Measurements from ENCODE around the genes LARS2 and LIMD1.

DNA sequence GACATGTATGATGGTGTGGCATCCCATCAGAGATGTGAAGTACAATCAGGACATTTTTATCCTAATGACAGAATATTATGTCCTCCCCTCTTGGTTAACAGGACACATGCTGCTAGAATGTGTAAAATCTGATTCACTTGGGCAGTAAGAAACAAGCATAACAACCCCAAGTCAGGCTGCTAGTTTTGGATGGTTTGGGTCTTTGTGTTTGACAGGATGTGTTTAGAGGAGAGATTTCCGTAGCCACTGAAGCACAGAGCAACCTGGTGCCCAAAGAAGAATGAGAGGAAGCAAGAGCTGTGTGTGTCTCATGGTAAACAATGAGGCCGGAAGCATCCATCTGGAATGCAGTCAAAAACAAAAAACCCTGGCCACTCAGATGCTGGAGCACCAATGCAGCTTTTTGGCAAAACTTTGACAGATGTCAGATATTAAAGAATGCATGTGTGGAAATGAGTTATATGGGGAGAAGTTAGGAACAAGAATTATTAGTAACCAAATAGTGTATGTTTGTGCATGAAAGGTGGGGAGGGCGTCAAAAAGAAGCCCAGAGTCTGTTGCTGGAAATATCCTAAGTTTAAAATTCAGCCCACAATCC, 39.4 kb upstream of the SNRK start:
- PRO-cap: no peak
- RRBS, 2 experiments: no CpG with 5 or more reads among the region's 3 CpGs

GRCh38 chr3:43392576-43393450, 106.5 kb downstream of the SNRK start:
- PRO-cap: no peak
- RRBS, 2 experiments: no CpG with 5 or more reads among the region's 7 CpGs

DNA sequence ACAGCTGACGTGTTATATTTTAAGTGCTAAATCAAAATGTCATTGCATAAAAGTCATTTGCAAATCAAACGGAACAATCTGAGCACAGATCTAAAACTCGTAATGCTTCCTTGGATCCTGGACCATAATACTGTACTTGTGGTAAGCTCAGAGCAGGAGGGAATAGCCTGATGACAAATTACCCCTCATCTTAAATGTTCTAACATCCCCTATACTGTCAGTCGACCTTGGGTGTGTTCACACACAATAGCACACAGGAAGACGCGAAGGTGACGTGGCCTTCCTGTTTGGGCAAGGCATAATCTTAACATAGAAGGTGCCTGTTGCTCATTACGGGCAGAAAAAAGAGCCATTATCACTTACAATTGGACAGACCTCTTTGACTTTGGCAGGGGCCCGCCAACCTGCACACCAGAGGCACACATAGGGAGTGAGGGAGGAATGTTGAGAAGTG, 144.3 kb downstream of the ANO10 start:
- PRO-cap: no peak
- RRBS, 2 experiments: no CpG with 5 or more reads among the region's 9 CpGs

DNA sequence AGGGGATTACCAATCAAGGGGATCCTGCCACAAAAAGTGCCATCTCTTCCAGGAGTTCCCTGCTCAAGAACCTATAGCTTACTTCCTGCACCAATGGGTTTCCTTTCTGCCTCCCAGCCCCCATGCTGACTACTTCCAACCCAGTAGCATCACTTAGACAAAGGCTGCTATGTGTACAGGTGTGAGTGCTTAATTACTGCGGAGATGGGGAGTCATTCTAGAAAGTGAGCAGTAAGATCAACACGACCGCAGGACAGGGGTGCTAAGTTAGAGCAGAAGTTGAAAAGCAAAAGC, 49.3 kb downstream of the ANO10 start:
- PRO-cap: no peak
- RRBS, 2 experiments: no CpG with 5 or more reads among the region's 3 CpGs

GRCh38 chr3:43644240-43644680, 22.4 kb upstream of the ANO10 start:
- PRO-cap: no peak
- RRBS, 2 experiments: no CpG with 5 or more reads among the region's 1 CpG

DNA sequence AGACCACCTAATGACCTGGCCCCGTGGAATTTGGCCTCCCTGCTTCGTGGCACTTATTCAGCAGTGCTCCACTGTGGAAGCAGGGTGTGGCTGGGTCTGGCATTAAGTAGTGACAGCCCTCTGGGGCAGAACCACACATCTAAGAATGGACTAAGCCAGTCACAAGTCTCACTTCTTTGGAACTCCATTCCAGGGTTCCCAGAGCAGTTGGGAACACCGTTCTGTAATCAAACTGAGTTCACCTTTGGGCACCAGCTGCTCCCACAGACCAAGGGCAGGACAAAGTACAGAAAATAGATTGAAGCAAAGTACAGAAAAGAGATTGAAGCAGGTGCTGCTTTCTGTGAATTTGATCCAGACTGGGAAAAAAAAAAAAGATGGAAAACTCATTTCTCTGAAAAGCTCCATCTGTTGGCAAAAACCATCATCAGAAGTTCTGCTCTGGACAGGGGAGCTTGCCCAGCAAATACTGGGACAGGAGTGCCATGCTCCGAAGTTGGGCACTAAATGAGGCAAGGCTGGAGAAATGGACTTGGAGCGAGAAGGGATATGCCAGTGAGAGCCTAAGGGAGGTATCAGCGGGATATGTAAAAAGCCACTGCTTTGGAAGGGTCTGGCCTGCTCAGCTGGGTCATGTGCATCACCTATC, 46.5 kb downstream of the ABHD5 start:
- PRO-cap: no peak
- RRBS, 2 experiments: no CpG with 5 or more reads among the region's 6 CpGs

GRCh38 chr3:43872780-43873391, 182.1 kb downstream of the ABHD5 start:
- PRO-cap: no peak
- RRBS, 2 experiments: no CpG with 5 or more reads among the region's 7 CpGs

GRCh38 chr3:43883908-43884432, 193.2 kb downstream of the ABHD5 start:
- PRO-cap: no peak
- RRBS, 2 experiments: no CpG with 5 or more reads among the region's 4 CpGs

DNA sequence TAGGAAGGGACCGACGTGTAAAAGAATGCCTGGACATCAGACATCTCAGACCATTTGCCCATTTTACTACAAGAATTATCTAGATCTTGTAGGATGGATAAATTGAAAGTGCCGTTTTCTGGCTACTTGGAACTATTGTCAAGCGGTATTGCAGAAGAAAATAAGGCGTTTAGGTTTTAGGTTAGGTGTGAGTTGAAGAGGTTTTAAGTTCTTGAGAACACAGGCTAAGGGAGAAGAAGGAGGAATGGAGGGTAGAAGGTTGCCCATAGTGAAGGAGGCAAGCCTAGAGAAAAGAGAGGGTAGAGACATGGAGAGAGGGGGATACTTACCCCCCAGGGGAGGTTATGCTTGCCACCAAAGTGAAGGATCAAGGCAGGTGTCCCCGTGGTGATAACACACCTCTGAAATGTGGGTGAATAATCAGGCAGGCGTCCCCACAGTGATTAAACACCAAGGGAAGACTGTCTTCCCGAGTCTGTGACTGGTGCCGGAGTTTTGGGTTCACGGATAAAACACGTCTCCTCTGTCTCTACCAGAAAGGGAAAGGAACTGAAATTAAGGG, 10.7 kb downstream of the TCAIM start:
- PRO-cap: no peak
- RRBS, 2 experiments: no CpG with 5 or more reads among the region's 11 CpGs

DNA sequence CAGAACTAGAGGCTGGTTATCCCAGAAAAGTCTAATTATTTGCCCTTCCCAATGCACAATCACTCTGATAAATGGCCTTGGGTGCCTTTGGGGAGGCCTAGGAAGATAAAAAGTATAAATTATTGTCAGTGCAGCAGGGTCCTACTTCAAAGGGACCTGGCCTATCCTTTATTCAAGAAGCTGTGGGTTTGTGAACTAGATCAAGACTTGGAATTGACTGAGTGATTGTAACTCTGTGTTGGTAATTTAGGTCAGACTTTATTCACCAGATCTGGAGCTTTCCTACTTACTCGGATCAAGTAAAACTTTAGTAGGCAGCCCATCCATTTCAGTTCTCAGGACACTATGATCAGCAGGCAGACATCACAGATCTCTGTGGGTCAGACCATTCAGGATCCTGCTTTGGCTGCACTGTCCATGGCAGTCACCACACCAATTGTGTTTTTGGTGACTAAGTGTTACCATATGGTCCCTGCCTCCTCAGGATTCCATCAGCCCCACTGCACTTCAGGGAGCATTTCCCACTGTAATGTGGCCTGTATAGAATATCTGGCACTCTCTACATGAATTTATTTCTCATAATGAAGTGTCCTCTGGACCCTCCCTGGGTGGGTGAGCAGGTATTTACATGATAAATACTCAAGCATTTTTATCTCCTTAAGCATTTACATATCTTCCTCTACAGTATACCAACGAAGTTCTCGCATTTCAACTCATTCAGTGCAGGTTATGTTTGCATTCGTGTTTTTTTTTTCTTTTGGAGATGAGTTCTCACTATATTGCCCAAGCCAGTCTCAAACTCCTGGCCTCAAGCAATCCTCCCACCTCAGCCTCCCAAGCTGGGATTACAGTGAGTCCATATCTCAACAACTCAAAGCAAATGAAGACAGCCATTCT, 41.3 kb downstream of the ZNF445 start:
- PRO-cap: no peak
- RRBS, 2 experiments: no CpG with 5 or more reads among the region's 4 CpGs

DNA sequence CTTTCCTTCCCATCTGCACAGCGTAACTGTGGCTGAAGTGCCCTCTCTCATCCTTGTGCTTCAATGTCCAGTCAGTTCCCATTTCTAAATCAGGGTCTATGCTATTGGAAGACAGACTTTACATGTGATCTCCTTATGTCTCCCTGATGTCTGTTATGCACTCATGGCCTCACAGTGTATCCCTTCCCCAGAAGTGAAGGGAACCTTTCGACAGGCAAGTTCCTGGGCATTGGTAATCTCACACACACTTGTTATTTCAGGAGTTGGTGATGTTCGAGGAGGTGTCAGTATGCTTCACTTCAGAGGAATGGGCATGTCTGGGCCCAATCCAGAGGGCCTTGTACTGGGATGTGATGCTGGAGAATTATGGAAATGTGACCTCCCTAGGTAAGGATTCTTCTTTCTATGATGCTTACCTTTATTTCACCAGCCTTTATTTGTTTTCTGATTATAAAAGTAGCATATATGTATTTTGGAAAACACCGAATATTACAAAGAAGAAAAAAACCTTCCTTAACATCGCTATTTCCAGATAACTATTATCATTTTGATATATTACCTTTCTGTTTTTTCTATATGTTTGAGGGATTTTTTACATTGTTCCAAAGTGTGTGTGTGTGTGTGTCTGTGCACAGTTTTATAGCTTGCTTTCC, 7.5 kb downstream of the ZNF197 start:
- PRO-cap: no peak
- RRBS, 2 experiments: no CpG with 5 or more reads among the region's 5 CpGs

GRCh38 chr3:44926051-44926717, 49.8 kb downstream of the ZDHHC3 start:
- PRO-cap: no peak
- RRBS, 2 experiments: no CpG with 5 or more reads among the region's 20 CpGs

GRCh38 chr3:45092061-45092664, 54.0 kb downstream of the CDCP1 start:
- PRO-cap: no peak
- RRBS, 2 experiments: no CpG with 5 or more reads among the region's 5 CpGs

- PRO-cap: no peak
- RRBS, 2 experiments: no CpG with 5 or more reads among the region's 3 CpGs
Measured at GRCh38 chr3:45139423-45139879, 6.7 kb downstream of the CDCP1 start.

- PRO-cap: no peak
- RRBS, 2 experiments: no CpG with 5 or more reads among the region's 10 CpGs
Measured at GRCh38 chr3:45165399-45165988, 19.3 kb upstream of the CDCP1 start.

GRCh38 chr3:45211639-45212386, 14.3 kb downstream of the TMEM158 start:
- PRO-cap: no peak
- RRBS, 2 experiments: no CpG with 5 or more reads among the region's 15 CpGs

DNA sequence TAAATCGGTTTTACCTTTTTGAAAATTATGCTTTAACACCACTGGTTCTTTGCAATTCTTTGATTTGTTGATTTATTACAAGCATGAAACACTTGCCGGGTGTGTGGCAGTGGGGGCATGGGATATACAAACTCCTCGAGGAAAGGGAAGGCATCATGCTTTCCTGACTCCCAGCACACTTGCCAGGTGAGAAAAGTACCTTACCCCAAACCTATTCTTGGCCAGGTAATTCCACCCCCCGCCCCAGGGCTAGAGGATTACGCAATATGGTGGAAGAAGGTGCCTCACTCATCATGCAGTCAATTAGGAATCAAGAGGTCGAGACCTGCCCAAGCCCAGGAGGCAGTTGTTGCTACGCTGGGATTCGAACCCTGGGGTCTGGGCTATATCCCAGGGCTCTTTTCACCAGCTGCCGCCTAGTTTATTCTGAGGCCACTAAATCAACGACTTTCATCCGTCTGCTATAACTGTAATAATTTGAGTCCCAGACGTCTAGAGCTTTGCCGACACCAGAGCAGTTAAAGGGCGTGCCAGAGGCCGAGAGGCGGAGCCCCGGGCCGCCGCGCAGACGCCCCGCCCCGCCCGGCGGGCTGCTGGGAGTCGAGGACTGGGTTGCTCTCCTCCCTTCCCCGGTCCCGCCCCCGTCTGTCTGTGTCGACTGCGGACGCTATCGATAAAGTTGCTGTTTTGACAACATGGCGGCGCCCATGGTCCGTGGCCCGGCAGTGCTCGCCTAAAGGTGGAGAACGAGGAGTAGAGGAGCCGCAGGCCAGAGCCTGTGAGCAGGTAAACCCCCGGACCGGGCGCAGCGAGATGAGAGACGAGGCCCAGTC, at the start of gene LARS2:
Gene LARS2 (plus strand): TSS at position 682 of the 833 bp plus-strand sequence.
- PRO-cap: bidirectional peak, plus-strand start at position 736 of the sequence, minus-strand start at position 520 of the sequence
- RRBS, 2 experiments: under 1% methylated on average over 16 to 20 of the region's 45 CpGs

- PRO-cap: no peak
- RRBS, 2 experiments: no CpG with 5 or more reads among the region's 11 CpGs
Measured at GRCh38 chr3:45553359-45554067, 41.0 kb upstream of the LIMD1 start.

- PRO-cap: no peak
- RRBS, 2 experiments: no CpG with 5 or more reads among the region's 3 CpGs
Measured at GRCh38 chr3:45590799-45591196, 3.8 kb upstream of the LIMD1 start.

DNA sequence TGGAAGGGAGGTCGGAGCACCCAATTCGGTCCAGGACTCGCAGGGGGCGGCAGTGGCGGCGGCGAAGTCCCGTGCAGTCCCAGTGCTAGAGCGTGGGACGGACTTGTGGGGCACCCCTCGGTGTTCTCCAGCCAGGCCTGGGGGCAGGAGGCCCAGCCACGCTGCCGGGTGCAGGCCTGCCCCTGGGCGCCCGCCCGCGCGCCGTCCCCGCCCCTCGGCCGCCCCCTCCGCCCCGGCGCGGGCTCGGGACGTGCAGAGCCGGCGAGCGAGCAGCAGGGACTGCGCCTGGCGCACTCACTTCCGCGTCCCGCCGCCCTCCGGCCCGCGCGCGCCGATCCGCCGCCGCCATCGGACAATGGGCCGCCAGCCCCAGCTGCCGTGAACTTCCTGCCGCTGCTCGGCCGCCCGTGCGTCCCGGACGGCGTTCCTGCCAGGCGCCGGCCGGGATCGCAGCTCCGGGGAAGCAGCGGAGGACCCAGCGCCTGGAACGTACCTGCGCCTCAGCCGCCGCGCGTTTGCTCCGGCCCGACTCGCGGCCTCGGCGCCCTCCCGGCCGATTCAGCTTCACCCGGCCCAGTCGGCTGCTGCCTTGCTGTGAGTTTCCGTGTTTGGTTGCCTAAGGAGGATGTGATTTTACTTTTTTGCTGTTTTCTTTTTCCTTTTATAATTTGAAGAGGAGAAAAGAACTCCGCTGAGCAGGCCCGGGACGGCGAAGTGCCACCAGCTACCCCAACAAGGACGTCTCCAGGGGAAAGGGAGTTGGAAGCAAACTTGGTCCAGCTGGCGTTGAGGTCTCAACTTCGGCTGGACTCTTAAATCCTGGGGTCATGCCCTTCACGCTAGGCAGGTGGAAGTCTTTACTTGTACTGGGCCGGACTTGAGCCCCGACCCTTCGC, at the start of gene LIMD1:
Gene LIMD1 (plus strand): TSS at position 891 of the 896 bp plus-strand sequence.
- PRO-cap: bidirectional peak, plus-strand start at position 23 of the sequence, minus-strand start outside the sequence; bidirectional peak, plus-strand start at position 487 of the sequence, minus-strand start at position 560 of the sequence
- RRBS, 2 experiments: 1% methylated on average over 47 of the region's 92 CpGs

All from HEK293 (cell line).